ENCODE measurements around a stretch of chr1.

DNA sequence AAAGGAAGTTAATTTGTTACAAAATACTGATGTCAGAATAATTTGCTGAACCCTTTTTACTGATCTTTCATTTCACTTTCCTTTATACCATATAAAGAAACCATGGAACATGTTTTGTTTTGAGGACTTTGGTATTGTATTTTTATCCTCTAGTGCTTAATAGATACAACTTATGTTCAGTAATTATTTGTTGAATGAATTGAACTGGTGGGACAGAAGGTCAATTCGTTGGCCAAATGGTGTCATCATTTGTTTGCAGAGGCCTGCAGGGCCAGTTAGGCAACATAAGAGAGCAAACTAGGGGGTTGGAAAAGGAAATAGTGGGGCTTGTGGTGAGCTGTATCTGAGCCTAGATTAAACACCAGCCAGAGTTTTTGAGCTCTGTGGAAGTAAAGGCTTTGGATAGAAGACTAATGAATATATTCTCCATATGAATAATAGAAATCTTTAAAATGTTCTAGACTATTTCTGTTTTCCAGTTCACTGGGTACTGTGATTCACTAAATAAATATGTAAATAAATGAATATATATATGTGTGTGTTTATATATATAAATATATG, 22.1 kb upstream of the GPR88 start:
- PRO-cap = no peak
- RAMPAGE, long total RNA = no peak

- PRO-cap = no peak
- RAMPAGE, long total RNA = no peak
These were observed 2.0 kb downstream of the GPR88 start for GRCh38 chr1:100539948-100540416.

DNA sequence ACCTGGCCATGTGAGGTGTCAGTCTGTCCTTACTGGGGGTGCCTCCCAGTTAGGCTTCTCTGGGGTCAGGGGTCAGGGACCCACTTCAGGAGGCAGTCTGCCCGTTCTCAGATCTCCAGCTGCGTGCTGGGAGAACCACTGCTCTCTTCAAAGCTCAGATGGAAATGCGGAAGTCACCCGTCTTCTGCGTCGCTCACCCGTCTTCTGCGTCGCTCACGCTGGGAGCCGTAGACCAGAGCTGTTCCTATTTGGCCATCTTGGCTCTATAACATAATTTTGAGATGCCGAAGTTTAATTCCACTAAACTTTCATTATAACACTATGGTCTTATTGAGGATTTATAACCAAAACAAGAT, 37.3 kb upstream of the VCAM1 start:
- PRO-cap = no peak
- RAMPAGE, long total RNA = no peak

DNA sequence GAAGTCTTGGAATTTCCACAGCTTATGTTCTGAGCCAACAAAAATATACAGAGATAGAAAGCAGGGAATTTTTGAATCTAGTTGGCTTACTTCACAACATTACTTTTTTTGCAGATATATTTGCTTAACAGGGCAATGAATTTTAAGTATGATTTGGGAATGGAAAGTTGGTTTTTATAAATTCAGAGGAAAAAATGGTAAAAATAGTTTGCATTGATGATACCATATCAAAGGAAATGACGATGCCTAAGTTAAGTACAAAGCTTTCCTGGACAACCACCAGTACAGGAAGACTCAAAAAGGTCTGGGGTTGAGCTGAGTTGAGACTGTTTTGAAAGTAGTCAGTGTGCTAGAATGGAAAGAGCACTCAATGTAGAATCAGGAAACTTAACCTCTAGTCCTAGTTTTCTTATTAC, 11.0 kb upstream of the VCAM1 start:
- PRO-cap = no peak
- RAMPAGE, long total RNA = no peak

GRCh38 chr1:100927120-100928055, 31.5 kb downstream of the SLC30A7 start:
- PRO-cap = no peak
- RAMPAGE, long total RNA = no peak

DNA sequence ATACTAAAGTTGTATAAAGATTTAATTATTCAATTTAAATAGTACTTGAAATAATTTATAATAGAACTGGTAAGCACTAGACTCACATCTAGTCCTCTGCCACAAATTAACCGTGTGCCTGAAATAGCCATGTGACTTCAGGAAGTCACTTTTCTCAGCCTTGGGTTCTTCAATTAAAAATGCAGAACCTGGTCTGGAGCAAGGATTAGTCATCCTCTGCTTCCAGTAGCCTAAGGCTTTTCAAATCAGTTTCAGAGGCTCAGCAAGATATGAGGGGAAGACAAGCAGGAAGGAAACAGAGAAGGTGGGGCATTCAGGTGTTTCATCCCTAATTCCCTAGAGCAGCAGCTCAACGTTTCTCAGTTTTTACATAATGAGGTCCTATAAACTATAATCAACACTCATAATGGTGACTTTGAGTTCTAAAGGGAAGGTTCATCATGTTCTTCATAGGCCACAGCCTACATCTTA, 23.0 kb downstream of the DPH5 start:
- PRO-cap = no peak
- RAMPAGE, long total RNA = no peak

- PRO-cap = no peak
- RAMPAGE, long total RNA = no peak
These were observed 74.4 kb upstream of the S1PR1 start for GRCh38 chr1:101162452-101162753.

DNA sequence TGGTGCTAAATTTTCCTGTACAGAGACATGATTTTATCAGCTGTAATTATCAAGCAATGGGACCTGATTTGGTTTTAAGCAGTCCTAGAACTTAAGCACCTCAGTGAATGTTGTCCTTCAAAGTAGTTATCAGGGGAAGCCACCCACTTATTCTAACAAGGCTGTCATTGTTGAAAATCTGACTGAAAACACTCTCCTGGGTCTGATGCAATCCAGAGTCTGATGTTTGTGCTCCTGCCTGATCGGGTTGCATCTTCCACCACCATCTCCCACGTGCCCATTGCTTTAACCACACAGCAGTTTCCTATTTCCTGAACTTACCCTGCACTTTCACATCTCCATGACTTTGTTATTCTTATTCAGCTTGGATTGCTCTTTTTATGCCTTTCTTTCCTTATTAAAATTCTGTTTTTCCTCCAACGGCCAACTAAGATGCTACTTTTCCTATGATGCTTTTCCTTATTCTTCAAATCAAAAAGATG, 54.9 kb downstream of the S1PR1 start:
- PRO-cap = no peak
- RAMPAGE, long total RNA = no peak

DNA sequence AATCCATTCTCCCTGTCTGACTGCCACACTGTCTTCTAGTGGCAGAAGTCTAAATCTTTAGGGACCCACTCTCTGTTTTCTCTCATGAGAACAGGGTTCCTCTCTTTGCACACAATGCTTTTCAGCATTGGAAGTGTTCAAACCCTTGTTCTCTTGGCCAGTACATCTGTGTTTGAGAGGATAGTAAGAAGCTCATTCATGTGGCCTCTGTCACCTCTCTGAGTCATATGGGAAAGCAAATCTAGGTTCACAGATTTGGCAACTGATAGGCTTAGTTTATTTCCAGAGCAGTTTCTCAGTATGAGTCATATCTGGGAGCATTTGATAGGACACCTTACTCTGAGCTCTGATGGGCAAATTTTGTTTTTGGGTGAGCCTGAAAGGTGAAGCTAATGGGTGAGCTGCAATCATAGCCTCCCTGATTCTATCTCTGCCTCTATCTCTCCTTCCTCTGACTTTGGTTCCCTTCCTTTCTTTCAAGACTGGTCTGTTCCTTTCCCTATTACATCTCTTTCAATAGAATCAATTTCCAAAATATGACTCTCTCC, 134.4 kb downstream of the S1PR1 start:
- PRO-cap = no peak
- RAMPAGE, long total RNA = no peak

- PRO-cap = no peak
- RAMPAGE, long total RNA = no peak
These were observed 151.9 kb downstream of the S1PR1 start for GRCh38 chr1:101388532-101389341.

GRCh38 chr1:102260190-102260503, 263.4 kb upstream of the OLFM3 start:
- PRO-cap = no peak
- RAMPAGE, long total RNA = no peak

GRCh38 chr1:104664199-104664761, 914.6 kb downstream of the AMY1C start:
- PRO-cap = no peak
- RAMPAGE, long total RNA = no peak

- PRO-cap = no peak
- RAMPAGE, long total RNA = no peak
These were observed 1423.8 kb upstream of the PRMT6 start for GRCh38 chr1:105632652-105633040.

GRCh38 chr1:107326792-107327555, 186.1 kb downstream of the NTNG1 start:
- PRO-cap = no peak
- RAMPAGE, long total RNA = no peak

- PRO-cap = no peak
- RAMPAGE, long total RNA = no peak
These were observed 394.6 kb downstream of the VAV3 start for GRCh38 chr1:107570175-107571028.

- PRO-cap = no peak
- RAMPAGE, long total RNA = no peak
These were observed 289.5 kb downstream of the VAV3 start for GRCh38 chr1:107675495-107675934.

GRCh38 chr1:107683717-107684092, 281.3 kb downstream of the VAV3 start:
- PRO-cap = no peak
- RAMPAGE, long total RNA = no peak

- PRO-cap = no peak
- RAMPAGE, long total RNA = no peak
These were observed 275.7 kb downstream of the VAV3 start for GRCh38 chr1:107689253-107689728.

DNA sequence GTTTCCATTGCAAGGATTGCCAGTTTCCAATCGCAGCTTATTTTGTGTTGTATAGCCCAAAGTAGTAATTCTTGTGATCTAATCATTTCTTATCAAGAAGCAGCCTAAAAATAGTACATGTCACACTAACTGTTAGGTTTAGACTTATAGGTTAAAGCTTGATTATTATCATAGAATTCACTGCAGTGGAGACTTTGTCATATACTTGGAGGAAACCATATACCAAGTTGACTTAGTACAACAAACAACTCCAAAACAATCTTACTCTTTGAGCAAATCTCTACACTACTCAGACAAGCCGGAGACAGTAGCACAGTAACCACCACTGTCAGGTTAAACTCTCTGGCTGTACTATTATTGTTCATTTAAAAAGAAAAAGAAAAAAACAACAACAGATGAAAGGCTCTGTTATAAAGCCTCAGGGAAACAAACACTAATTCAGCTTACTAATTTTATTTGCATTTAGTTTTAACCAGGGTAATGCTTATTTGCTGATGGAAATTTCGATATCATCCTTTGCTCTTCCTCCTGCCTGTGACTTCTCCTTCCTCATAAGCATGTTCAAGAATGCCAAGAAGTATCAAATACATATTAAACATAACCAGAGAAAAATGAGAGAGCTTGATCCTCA, 226.3 kb downstream of the VAV3 start:
- PRO-cap = no peak
- RAMPAGE, long total RNA = no peak

DNA sequence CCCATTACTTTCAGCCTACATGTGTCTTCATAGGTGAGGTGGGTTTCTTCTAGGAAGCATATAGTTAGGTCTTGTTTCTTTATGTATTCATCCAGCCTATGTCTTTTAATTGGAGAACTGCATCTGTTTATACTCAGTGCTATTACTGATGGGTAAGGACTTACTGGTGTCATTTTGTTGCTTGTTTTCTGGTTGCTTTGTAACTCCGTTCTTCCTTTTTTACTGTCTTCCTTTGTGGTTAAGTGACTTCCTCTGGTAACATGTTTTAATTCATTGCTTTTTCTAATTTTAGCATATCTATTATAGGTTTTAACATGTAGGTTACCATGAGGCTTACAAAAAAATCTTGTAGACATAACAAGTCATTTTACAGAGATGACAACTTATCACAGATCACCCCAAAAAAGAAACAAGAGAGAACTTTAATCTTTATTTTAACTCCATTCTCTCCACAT, 160.8 kb downstream of the VAV3 start:
- PRO-cap = no peak
- RAMPAGE, long total RNA = no peak

Data from OCI-LY7 (cell line).